Ascending aorta (tissue), 1 donor: ENCODE measurements around a stretch of chr5.

DNA sequence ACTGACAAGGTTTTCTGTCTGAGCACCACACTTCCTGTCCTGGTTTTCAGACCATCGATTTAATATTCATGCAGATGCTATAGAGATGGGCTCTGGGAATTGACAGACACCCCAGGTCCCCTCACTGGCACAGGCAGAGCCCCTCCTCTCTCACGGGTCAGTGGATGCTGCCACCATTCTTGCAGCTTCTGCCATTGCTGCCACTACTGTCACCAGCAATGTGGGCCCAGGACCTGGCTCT lies 478.9 kb upstream of the ZNF608 start:
- PRO-cap, result unidirectional peak, minus-strand start at position 156 of the sequence

- PRO-cap, result no peak
Measured at GRCh38 chr5:125485013-125485822, 738.8 kb upstream of the ZNF608 start.

GRCh38 chr5:126373227-126374373 lies 49.6 kb upstream of the GRAMD2B start:
- PRO-cap, result no peak

GRCh38 chr5:126490132-126490656 lies 67.0 kb downstream of the GRAMD2B start:
- PRO-cap, result no peak

DNA sequence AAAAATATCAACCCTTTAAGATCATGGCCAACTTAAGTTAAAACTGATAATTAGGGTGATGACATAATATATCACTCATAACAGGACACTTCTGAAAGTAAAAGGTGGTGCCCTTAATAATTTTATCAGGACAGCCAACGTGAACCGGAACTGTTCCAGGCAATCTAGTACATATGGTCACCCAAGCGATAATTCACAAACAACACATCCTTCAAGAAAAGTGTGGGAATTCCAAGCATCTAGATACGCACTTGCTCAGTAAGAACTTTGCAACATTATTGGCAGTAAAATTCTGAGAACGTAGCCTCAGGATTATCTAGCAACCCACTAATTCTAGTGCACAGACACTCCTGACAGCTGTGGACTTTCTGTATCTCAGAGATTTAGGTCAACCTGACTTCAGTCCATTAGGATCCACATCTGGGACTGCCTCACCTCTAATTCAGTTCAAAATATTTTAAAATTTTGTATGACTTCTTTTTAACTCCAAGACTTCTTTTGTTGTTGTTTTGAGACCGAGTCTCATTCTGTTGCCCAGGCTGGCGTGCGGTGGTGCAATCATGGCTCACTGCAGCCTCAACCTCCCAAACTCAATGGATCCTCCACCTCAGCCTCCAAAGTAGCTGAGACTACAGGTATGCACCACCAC lies 85.6 kb downstream of the ALDH7A1 start:
- PRO-cap, result no peak

- PRO-cap, result no peak
Measured at GRCh38 chr5:126536725-126537318, 58.2 kb downstream of the ALDH7A1 start.

- PRO-cap, result no peak
Measured at GRCh38 chr5:126543677-126544249, 51.3 kb downstream of the ALDH7A1 start.

GRCh38 chr5:126853420-126853754 lies 76.5 kb downstream of the LMNB1 start:
- PRO-cap, result no peak

- PRO-cap, result no peak
Measured at GRCh38 chr5:126911369-126911709, 119.0 kb downstream of the MARCHF3 start.

GRCh38 chr5:127228770-127229162 lies 61.8 kb upstream of the MEGF10 start:
- PRO-cap, result no peak

DNA sequence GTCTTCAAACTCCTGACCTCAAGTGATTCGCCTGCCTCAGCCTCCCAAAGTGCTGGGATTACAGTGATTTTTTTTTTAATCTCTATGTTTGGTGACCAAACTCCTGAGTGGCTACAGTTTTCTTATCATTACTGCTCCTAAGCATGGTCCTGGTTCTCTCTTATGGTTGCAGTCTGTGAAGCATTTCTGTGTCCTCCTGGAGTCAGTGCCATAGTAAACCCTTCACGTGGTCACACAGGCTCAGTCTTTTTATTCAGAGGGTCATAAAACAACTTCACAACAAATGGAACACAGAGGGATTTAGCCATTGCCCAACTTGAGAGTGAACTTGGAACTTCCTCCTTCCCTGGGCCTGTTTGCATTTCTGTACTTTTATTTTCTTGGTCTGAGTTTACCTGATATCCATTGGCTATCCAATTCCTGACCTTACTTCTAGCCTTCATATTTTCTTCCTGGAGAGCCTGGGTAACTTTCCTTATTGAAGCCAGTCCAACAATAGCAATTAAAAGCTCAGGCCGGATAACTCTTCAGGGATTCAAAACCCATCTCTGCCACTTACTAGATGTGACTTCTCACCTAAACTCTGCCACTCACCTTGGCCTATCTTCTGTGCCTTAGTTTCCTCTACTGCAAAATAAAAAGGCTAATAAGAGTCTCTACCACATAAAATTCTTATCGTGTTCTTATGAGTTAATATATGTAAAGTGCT lies 145.0 kb downstream of the CCDC192 start:
- PRO-cap, result no peak

- PRO-cap, result no peak
Measured at GRCh38 chr5:128017503-128018182, 65.9 kb upstream of the SLC12A2 start.

DNA sequence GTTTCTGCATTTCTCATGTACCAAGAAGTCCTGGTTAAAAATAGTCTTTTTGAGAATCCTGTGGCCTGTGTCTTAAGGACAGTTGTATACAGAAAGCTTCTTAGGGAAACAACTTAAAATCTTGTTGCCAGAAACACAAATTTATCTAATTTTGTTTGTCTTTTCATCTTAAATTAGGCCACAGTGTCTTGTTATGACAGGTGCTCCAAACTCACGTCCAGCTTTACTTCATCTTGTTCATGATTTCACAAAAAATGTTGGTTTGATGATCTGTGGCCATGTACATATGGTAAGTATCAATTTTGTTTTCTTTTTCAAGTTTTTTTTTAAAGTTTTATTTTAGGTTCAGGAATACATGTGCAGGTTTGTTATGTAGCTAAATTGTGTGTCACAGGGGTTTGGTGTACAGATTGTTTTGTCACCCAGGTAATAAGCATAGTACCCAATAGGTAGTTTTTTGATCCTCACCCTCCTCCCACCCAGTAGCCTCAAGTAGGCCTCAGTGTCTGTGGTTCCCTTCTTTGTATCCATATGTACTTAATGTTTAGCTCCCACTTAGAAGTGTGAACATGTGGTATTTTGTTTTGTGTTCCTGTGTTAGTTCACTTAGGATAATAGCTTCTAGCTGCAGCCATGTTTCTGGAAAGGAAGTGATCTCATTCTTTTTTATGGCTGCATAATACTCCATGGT lies 74.5 kb downstream of the SLC12A2 start:
- PRO-cap, result no peak

- PRO-cap, result no peak
Measured at GRCh38 chr5:128536212-128536673, 1.8 kb downstream of the FBN2 start.

DNA sequence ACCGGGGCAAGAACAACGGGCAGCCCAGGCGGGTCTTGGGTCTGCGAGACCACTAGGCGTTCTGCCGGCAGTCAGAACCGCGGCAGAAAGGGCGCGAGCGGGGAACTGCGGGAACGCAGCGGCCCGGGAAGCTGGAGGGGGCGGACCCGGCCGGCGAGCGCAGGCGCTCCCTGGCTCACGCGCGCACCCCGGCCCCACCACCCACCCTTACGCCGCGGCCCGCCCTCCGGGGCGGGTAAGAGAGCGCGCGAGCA lies 238 bp upstream of the ISOC1 start:
- PRO-cap, result bidirectional peak, plus-strand start outside the sequence, minus-strand start at position 209 of the sequence

- PRO-cap, result no peak
Measured at GRCh38 chr5:129902680-129903161, 1.5 kb upstream of the CHSY3 start.

DNA sequence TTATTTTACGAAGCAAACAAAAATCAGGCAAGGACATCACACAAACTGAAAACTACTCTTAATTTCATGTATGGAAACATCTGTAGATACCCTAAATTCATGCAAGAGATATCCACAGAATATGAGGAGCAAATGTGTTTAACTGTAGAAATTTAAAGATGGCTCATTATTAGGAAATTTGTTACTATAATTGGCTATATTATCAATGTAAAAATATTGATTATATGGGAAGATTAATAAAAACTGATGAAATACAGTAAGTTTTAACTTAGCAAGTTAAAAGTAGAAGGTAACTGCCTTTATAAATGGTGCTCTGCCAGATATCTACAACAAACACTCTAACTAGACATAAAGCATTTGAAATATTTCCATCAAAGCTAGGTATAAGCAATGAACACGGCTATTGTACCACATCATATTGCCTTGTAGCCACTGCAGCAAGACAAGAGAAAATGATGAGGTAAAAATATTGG lies 315.5 kb downstream of the CHSY3 start:
- PRO-cap, result no peak

DNA sequence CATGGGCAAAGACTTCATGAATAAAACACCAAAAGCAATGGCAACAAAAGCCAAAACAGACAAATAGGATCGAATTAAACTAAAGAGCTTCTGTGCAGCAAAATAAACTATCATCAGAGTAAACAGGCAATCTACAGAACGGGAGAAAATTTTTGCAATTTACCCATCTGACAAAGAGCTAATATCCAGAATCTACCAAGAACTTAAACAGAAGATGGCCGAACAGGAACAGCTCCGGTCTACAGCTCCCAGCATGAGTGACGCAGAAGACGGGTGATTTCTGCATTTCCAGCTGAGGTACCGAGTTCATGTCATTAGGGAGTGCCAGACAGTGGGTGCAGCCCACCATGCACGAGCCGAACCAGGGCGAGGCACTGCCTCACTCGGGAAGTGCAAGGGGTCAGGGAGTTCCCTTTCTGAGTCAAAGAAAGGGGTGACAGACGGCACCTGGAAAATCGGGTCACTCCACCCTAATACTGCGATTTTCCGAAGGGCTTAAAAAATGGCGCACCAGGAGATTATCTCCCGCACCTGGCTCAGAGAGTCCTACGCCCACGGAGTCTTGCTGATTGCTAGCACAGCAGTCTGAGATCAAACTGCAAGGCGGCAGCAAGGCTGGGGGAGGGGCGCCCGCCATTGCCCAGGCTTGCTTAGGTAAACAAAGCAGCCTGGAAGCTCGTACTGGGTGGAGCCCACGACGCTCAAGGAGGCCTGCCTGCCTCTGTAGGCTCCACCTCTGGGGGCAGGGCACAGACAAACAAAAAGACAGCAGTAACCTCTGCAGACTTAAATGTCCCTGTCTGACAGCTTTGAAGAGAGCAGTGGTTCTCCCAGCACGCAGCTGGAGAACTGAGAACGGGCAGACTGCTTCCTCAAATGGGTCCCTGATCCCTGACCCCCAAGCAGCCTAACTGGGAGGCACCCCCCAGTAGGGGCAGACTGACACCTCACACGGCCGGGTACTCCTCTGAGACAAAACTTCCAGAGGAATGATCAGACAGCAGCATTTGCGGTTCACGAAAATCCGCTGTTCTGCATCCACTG lies 267.4 kb downstream of the HINT1 start:
- PRO-cap, result no peak

- PRO-cap, result no peak
Measured at GRCh38 chr5:131223862-131224337, 40.0 kb upstream of the CDC42SE2 start.

- PRO-cap, result no peak
Measured at GRCh38 chr5:131225249-131225776, 38.5 kb upstream of the CDC42SE2 start.